ENCODE measurements around the genes OR4K15, TTC5, KLHL33, APEX1, PNP and OR6S1.

DNA sequence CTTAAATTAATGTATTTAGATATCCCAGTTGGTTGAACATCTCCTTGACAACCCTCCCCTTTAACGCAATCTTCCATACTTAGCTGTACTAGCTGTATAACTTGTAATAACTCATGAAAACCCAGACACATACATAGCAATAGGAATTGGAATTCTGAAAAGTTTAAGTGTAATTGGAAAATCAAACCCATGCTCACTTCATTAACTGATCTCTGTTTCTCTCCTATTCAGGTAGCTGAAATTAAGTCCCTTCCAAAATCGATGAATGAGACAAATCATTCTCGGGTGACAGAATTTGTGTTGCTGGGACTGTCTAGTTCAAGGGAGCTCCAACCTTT lies at the start of gene OR4K15:
Gene OR4K15 (plus strand): TSS at position 262 of the 338 bp plus-strand sequence.
- PRO-cap: no peak
- RAMPAGE, long total RNA: no peak

GRCh38 chr14:20305318-20306288 lies at the start of gene TTC5:
Gene TTC5 (minus strand): TSS chr14:20305951.
- PRO-cap: unidirectional peak, minus-strand start at chr14:20305961
- RAMPAGE, long total RNA: start-site peak on the minus strand at chr14:20305941-20305946, 203 reads

DNA sequence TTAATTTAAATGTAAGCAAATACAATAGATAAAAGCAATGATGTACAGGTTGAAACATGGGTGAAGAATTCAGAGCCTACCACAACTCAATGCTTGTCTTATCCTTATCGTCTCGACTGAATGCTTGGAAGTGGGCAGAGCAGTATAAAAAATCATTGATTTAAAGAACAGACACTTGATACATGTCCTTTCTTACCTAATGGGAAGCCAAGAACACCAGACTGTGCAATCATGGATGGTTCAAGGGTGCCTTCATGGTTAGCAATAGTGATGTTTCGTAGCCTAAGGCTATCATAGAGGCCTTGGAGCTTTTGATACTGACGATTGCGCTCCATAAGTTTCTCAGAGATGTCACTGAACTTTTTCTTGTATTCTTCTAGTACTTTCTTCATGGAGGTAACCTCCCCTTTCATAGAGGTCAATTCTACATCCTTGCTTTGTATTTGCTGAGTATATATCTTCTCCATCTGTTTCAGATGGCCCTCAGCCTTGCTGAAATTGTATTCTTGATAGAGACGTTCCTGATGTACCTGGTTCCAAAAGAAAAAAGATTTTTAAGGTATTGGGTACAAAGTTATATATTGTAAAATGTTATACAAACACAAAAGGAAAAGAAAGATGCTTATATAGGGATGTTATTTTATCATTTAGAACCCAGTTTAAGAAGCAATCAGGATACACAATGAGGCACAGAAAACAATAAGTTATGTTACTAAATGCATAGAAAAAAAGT lies 7.7 kb upstream of the TTC5 start:
- PRO-cap: no peak
- RAMPAGE, long total RNA: no peak

GRCh38 chr14:20376130-20376739 lies 32.8 kb downstream of the PARP2 start:
- PRO-cap: no peak
- RAMPAGE, long total RNA: no peak

DNA sequence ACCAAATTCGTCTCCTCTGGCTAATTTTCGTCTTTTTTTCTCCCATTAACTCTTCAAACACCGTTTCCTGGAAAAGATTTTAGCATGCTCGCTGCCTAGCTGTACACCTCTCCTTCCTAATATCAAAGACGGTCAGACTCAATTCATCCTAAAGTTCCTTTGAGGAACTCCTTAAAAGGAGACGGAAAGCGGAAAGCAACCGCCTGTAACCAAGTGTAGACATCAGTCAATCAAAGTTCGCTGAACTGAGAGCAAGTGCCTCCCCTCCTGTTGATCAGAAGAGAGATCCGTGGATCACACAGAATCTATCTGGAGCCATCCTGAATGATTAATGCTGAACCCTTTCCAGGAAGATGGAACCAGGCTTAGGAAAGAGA lies 411 bp upstream of the TEP1 start:
- PRO-cap: no peak
- RAMPAGE, long total RNA: no peak

DNA sequence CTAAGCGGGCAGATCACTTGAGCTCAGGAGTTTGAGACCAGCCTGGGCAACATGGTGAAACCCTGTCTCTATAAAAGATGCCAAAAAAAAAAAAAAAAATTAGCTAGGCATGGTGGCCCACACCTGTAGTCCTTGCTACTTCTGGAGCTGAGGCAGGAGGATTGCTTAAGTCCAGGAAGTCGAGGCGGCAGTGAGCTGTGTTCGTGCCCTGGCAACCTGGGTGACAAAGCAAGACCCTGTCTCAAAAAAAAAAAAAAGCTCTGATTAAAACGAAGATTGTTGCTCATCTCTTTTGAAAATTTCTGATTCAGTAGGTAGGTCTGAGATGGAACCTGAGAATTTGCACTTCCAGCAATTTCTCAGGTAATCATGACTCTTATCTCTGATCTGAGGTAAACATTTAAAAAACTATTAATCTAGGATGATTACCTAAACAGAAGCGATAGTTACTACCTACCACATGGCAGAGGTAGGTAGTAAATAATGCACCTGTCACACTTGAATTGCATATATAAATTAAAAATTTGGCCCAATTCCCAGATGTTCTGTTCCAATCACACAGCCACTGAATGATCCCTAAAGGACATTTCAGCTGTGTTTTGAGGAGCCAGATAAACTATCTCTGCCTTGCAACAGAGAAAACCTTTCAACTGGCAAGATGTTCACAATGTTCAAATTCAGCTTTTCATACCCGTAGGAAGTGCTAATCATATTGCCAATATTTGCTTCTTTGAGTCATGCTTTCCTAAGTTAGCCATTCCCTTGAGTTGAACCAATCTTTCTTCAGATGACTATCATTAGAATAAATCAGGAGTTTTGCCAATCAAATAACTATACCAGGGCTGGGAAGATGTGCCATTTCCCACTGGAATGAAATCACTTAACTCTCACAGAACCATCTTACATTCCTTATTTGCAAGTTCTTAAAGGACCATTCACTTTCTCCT lies 4.2 kb upstream of the TEP1 start:
- PRO-cap: no peak
- RAMPAGE, long total RNA: no peak

GRCh38 chr14:20435903-20436335 lies at the start of gene KLHL33:
Gene KLHL33 (minus strand): TSS chr14:20436166.
- PRO-cap: no peak
- RAMPAGE, long total RNA: no peak

DNA sequence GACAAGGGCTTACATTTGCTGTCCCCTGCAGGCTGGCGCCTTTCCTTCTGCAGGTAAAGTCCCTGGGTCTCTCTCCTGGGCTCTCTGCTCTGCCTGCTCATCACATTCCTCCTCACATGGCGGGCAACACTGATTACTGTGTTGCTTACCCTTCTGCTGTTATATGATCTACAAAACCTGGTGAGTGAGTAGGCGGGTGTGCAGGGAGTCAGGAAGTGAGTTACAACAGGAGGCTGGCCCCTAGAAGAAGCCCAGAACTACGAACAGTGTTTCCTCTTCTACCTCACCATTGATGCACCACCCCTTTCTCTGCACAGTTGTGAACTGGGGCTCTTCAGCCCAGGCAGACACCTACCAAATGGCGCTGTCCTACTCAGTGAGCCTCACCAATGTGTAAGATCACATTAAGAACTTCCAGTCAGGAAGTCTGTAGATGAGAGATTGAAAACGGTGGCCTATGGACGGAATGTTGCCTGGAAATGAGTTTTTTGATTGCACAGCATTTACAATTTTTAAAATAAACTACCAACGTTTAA lies 5.0 kb upstream of the KLHL33 start:
- PRO-cap: no peak
- RAMPAGE, long total RNA: no peak

DNA sequence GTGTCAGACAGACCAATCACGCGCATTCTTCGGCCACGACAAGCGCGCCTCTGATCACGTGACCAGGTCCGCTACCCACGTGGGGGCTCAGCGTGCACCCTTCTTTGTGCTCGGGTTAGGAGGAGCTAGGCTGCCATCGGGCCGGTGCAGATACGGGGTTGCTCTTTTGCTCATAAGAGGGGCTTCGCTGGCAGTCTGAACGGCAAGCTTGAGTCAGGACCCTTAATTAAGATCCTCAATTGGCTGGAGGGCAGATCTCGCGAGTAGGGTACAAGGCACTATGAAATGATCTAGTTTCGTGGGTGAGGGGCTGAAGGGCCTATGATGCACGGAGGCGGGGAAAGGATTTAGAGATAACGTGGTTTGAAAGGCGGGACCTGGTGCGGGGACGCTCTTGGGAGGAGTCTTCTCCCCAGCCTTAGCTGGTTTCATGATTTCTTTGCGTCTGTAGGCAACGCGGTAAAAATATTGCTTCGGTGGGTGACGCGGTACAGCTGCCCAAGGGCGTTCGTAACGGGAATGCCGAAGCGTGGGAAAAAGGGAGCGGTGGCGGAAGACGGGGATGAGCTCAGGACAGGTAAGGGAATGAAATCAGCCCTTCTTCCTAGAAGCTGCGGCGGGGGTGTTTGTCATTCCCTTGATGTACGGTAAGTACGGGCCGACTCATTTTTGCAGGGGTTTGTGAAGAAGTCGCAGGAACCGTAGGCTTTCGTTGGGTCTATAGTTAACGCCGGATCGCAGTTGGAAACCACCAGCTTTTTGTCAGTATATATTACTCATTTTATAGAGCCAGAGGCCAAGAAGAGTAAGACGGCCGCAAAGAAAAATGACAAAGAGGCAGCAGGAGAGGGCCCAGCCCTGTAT lies at the start of gene APEX1:
Gene APEX1 (plus strand): TSS at position 100 of the 864 bp plus-strand sequence.
- PRO-cap: bidirectional peak, plus-strand start at position 107 of the sequence, minus-strand start outside the sequence
- RAMPAGE, long total RNA: start-site peak on the plus strand centred at position 145 of the sequence, 113 bp wide, 1,056 reads

DNA sequence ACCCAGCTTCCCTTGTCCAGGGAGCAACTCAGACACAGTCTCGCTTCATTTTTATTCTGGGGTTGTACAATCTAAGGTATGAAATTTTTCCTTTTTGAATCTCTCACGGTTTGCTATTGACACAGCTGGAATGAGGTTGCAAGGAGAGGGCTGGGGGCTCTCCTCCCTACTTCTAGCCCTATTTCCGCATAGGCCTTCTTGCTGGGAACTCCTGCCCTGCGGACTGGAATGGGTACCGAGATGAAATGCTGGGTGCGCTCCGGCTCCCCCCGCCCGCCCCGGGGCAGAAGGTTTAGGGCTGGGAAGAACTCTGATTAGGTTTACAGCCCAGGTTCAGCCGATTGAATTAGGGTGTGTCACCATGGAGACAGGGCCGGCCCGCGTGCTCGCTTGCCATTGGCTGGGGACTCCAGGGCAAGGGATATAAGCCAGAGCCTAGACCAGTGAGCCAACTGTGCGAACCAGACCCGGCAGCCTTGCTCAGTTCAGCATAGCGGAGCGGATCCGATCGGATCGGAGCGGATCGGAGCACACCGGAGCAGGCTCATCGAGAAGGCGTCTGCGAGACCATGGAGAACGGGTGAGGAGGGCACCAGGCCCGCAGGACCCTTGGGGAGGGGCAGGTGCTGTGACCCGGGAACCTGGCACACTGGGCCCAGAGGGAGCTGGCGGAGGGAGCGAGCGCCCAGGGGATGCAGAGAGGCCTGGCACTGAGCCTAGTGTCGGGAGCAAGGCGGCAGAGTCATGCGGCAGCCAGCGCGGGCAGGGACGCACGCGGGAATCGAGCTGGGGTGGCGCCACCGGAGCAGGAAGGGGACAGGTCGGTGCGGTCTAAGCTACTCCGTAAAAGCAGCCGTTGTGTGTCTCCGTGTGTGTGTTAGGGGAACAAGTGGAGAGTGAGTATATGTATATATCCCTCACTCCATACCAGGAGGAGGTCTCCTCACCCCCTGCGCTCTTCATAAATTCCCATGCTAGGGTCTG lies at the start of gene PNP:
Gene PNP (plus strand): TSS at position 451 of the 984 bp plus-strand sequence.
- PRO-cap: unidirectional peak, plus-strand start at position 451 of the sequence; unidirectional peak, plus-strand start at position 483 of the sequence
- RAMPAGE, long total RNA: start-site peak on the plus strand centred at position 478 of the sequence, 48 bp wide, 124 reads

GRCh38 chr14:20474211-20475402 lies 5.4 kb downstream of the PNP start:
- PRO-cap: no peak
- RAMPAGE, long total RNA: no peak

DNA sequence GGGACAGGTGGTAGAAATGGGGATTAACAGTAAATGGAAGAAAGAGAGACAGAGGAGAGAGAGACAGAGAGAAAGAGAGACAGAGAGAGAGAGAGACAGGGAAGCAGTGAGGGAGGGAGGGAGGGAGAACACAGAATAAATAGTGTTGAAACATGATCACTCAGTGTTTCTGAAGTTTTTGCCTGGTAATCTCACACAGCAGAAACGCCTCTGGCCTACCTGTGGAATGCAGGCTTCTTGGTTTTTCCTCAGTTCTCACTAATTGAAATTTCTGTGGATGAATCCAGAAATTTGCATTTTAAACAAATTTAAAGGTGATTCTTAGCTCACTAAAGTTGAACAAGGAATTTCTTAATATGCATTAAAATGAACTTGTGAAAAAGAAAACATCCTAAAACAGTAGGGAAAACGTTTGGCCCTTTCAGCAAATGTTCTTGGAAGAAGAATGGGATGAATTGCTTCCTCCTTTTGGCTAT lies 31.8 kb downstream of the RNASE12 start:
- PRO-cap: no peak
- RAMPAGE, long total RNA: no peak

GRCh38 chr14:20609223-20610051 lies 18.3 kb upstream of the RNASE12 start:
- PRO-cap: no peak
- RAMPAGE, long total RNA: no peak

- PRO-cap: no peak
- RAMPAGE, long total RNA: no peak
These were observed at the start of gene OR6S1 for GRCh38 chr14:20641636-20642104. Gene OR6S1 (minus strand): TSS chr14:20641691.

- PRO-cap: no peak
- RAMPAGE, long total RNA: no peak
These were observed 17.8 kb upstream of the RNASE4 start for GRCh38 chr14:20666311-20667112.

DNA sequence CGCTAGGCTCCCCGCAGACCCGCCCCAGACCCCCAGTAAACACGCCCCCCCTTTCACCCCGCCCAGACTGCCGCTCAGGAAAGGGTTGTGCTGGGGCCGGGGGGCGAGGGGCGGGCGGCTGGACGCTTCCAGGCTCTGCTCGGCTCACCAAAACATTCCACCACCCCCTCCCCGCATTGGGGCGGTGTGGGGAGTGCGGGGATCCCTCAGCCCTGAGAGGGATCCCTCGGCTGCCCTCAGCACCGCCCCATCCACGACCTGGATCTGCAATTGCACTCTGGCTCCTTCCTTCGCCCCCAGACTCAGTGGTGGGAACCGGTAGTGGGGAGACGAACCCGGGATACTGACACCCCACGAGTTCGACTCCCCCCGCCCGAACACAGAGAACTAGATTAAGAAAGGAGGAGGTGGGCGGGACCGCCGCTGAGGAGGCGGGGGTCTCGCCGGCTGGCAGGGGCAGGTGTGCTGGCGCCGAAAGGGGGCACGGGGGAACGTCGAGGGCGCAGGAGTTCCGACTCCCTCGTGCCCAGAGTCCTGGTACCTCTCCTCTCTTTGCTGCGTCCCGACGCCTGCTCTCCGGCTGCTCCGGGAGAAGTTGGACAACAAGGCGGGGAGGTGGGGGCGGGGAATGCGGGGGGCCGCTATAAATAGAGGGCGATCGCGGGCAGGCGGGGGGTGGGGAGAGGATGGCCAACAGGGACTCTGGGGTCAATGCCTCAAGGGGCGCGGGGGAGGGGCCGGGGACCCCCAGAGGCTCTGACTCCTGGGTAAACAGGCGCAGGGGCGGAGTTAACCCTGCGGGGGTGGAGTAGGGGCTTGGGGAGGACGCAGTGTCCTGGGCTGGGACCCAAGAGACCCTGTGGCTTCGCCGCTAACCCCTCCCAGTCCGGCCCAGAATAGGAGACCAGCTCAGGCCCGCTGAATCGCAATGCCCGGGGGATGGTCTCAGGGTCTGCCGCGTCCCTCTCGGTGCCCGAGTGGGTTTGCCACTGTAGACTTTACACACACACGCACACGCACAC lies 586 bp upstream of the NDRG2 start:
- PRO-cap: bidirectional peak, plus-strand start at position 65 of the sequence, minus-strand start outside the sequence; bidirectional peak, plus-strand start at position 426 of the sequence, minus-strand start at position 304 of the sequence; bidirectional peak, plus-strand start at position 674 of the sequence, minus-strand start at position 575 of the sequence; bidirectional peak, plus-strand start at position 884 of the sequence, minus-strand start at position 765 of the sequence
- RAMPAGE, long total RNA: start-site peak on the minus strand centred at position 590 of the sequence, 40 bp wide, 797 reads

GRCh38 chr14:21041363-21041969 lies 696 bp upstream of the RNASE7 start:
- PRO-cap: no peak
- RAMPAGE, long total RNA: no peak

GRCh38 chr14:21042957-21043371 lies 802 bp downstream of the RNASE7 start:
- PRO-cap: no peak
- RAMPAGE, long total RNA: no peak

GRCh38 chr14:21043373-21043913 lies 1.3 kb downstream of the RNASE7 start:
- PRO-cap: no peak
- RAMPAGE, long total RNA: no peak

GRCh38 chr14:21056573-21056907 lies 1.1 kb upstream of the RNASE8 start:
- PRO-cap: no peak
- RAMPAGE, long total RNA: no peak